MCF 10A (cell line): ENCODE data around the genes TRMT10A and C4orf54.

DNA sequence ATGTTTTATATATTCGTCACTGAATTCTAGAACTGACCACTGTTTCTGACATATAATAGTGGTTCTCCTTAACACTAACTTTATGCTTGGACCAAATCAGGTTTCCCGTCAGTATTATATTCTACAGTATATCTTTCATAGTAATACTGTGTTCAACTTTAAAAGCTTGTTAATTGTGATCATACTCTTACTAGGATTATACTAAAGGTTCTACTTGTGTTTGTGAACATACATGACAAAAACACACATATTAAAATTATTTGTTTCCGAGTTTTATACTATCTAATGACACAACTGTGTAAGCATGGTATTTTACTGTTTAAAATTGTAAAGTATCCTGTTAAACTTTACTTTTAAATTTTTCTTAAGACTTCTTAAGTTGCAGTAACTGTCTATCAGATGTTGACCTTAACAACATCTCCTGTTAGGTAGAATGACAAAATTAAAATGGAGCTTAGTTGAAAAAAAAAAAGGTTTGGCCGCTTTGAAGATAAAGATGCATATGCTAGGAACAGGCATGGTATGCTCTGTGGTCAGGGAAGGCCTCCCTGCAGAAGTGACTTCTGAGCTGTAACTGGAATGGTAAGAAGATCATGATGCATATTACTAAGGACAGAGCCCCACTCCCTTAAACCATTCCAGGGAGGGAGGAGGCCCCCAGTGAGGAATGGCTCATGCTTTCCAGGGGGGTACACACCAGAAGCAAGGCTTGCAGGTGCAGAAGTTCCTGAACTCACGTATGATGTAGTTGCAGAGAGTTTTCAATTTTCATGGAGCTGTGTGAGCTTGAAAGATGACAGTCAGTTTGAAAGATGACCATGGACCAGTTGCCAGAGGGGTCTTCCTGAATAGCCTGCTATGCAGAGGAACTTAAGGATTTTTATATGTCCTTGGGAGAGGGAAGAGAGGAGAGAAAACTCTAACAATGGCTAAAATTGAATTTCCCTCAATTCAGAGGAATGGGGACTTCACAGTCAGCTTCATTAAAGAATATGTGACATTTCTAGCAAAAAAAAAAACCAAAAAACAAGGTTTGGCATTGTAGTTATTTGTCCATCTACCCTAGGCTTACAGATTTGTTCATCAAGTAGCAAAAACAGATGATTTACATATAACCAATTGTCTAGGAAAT, 43.7 kb downstream of the PDLIM5 start:
- PRO-cap, result no peak
- RRBS, result no CpG with 5 or more reads among the region's 5 CpGs

DNA sequence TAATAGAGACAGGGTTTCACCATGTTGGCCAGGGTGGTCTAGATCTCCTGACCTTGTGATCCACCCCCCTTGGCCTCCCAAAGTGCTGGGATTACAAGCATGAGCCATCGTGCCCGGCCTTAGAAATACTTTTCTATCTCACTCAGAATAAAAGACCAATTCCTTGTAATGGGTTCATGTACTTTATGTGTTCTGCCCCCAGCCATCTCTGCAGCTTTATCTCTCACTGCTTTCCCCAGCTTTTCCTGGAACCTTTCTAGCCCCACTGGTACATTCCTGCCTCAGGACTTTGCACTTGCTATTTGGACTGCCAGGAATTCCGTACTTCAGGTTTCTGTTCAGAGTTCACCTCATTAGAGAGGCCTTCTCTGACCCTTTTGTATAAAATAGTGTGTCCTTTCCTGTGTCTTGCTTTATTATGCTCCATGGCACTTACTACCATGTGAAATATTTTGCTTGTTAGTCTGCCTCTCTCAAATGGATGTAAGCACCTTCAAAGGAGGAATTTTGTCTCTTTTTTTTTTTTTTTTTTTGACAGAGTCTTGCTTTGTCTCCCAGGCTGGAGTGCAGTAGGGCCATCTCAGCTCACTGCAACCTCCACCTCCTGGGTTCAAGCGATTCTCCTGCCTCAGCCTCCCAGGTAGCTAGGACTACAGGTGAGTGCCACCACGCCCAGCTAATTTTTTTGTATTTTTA, 112.5 kb downstream of the PDLIM5 start:
- PRO-cap, result no peak
- RRBS, result no CpG with 5 or more reads among the region's 5 CpGs

- PRO-cap, result no peak
- RRBS, result no CpG with 5 or more reads among the region's 3 CpGs
These were observed 33.8 kb upstream of the BMPR1B start for GRCh38 chr4:94723976-94724427.

GRCh38 chr4:94841215-94841892, 83.6 kb downstream of the BMPR1B start:
- PRO-cap, result no peak
- RRBS, result no CpG with 5 or more reads among the region's 29 CpGs

DNA sequence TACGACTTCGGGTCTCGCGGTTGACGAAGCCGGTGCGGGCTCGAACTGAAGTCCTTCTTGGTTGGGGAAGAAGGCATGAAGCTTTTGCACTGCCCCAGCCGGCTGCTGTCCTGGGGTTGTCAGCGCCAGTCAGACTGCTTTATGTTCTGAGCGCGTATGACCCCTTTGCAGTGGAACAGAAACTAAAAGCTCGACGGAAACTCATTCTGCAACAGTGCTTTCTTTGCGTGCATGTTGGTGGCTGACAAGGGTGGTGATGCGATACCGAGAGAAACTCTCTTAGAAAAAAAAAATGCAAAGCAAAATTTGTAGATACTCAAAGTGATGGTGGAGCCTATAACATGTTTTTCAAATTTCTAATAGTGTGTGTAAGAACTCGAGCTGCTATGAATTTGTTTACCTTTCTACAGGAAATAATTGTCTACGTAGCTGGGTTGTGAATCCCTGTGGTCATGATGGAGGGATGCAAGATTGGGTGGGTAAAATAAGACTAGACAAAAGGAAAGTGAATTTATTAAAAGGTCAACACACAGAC, 1.1 kb upstream of the UNC5C start:
- PRO-cap, result no peak
- RRBS, result 4% methylated on average over 9 of the region's 19 CpGs

DNA sequence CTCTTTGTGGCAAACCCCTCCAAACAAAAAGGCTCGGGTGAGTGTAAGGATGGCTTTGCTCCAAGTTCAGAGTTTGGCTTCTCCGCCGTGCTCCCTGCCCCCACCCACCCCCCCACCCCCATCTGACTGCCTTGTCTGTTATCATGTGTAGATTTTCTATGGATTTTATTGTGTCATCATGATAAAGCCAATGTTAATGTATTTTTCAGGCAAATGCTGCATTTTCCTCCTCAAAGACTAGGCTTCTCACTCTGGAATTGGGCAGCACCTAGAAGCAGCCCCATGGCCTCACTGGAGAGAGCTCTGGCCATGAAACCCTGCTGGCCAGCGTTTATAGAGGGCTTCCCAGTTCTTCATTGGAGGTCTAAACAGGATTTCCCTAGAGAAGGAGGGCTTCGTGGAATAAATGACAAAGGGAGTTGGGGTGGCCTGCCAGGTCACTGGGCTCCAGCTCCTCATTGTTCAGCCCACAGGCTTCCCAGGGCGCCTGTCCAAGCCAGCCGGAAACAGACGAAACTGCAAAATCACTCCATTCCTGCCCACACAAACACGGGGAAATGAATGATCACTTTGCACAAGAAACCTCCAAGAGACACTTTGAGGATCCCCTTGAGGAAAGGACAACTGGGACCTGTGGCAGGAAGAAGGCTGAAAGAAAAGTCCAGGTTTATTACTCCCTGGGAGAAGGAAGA, 189.8 kb downstream of the TSPAN5 start:
- PRO-cap, result no peak
- RRBS, result no CpG with 5 or more reads among the region's 9 CpGs

DNA sequence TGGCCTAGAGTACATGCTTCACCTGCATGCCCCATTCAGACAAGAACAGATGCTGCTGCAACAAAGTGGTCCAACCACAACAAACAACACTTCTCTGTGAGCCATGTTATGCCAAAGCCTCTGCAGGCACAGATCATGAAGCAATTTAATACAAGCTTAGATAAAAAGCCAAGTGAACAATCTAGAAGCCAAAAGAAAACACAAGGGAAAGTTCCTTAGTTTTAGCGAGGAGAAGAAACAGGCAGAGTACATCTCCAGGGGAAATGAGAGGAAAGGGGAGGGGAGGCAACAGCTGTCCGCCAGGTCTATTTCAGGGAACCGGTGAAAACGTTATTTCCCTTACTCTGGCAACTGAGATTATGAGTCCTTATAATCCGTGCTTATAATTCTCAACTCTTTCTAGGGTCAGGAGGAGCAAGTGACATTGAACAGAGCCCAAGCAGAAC, 92.6 kb downstream of the TSPAN5 start:
- PRO-cap, result no peak
- RRBS, result no CpG with 5 or more reads among the region's 5 CpGs

GRCh38 chr4:98663141-98664201, 5.1 kb upstream of the TSPAN5 start:
- PRO-cap, result no peak
- RRBS, result no CpG with 5 or more reads among the region's 10 CpGs

GRCh38 chr4:98874490-98875130, 54.3 kb downstream of the EIF4E start:
- PRO-cap, result unidirectional peak, minus-strand start at chr4:98874582
- RRBS, result no CpG with 5 or more reads among the region's 14 CpGs

DNA sequence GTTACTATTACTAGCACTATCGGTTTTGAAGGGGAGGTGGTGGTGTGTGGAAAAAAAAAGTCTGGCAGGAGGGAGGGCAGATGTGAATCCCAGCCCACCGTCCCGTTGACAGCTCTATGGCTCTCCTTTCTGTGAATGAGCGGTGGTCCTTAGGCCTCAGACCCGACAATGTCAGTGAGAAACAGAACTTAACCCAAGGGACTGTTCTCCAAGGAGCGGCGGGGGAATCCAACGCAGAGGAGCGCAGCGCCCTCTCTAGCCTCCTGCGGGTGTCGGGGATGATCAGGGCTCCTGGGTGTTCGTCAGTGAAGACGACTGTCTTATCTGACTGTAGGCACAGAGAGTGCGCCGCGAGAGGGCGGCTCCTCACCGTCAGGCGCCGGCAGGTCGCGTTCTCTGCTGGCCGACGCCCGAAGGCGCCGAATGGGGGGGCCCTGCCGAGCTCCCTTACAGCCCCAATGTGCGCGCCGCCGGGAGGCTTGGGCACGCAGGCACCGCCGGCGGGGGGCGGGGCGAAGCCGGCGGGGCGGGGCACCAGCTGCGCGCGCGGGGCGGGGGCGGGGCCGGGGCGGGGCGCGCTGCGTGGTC, 418 bp upstream of the METAP1 start:
- PRO-cap, result bidirectional peak, plus-strand start at position 331 of the sequence, minus-strand start at position 230 of the sequence; bidirectional peak, plus-strand start outside the sequence, minus-strand start at position 425 of the sequence
- RRBS, result under 1% methylated on average over 11 of the region's 53 CpGs

GRCh38 chr4:99142518-99142903, 1.6 kb downstream of the ADH4 start:
- PRO-cap, result no peak
- RRBS, result no CpG with 5 or more reads among the region's 2 CpGs

DNA sequence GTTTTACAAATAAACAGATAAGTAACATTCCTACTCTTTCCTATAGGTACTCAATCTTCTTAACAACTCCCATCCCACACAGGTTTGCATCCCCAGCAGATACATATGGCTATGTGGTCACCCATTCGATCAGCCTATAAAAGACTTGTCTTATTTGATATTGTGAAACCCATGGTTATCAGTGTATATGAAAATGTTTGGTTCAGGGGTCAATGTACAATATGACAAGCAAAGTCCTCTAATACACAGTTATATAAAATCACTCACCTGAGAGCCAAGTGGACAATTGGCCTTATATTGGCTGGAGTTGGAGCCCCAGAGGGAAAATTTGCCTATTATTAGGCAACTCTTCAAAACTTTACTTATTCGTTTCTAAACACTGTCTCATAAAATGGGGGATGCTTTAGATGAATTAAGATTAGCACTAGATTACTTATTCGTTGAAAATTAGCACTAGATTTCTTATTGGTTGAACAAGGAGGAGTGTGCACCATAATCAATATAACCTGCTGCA, 10.6 kb upstream of the ADH4 start:
- PRO-cap, result no peak
- RRBS, result no CpG with 5 or more reads among the region's 3 CpGs

GRCh38 chr4:99563279-99564344, at the start of gene TRMT10A:
Gene TRMT10A, minus strand, starts transcription at chr4:99564039.
- PRO-cap, result bidirectional peak, plus-strand start at chr4:99563764, minus-strand start at chr4:99563610; bidirectional peak, plus-strand start at chr4:99564140, minus-strand start at chr4:99564019
- RRBS, result no CpG with 5 or more reads among the region's 51 CpGs

DNA sequence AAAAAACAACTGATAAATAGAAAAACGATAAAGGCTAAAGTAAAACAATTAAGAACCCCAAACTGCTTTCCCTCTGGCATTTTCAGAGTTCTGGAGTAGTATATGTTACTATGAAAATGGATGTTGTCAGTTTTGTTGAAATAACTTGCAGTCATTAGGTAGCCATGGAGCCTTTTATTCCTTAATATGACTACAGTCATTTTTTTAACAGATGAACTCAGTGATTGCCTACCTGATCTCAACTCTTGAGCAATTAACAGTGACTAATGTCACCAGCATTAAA, at the start of gene C4orf54:
TSS of gene C4orf54 (minus strand) at position 149 of the 283 bp plus-strand sequence.
- PRO-cap, result no peak
- RRBS, result no CpG with 5 or more reads among the region's 1 CpG

DNA sequence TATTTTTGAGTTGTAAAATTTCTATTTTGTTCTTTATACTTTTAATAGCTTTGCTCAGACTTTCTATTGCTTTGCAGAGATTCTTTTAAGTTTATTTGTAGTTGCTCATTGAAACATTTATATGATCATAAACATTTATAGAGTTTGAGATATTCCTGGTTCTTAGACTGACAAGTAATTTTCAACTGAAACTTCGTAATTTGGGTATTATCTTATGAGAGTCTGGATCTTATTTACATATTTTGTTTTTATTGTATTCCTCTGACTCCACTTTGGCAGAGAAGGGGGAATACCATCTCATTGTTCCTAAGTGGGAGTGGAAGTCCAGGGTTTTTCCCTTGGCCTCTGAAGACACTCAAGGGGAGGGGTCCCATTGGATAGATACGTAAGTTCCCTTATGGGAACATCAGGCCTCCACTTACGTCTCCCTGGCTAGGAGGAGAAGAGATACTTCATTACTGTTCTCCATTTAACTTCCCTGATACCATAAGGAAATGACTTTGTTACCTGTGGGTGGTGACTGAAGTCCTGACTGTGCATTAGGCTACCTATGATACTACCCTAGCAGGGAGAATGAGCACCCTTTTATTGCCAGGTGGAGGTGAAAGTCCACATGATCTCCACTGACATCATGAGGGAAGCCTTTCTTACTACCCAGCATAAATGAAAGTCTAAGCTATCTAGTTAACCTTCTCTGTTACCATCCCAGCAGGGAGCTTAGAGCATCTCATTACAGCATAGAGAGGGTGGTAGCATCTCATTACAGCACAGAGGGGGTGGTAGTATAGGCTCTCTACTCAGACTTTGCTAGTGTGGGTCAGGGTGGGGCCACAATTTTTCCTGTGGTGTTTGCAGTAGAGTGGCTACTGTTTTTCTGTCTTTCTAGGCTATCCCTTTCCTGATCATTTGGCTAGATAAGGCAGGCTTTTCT, 24.3 kb upstream of the LAMTOR3 start:
- PRO-cap, result no peak
- RRBS, result no CpG with 5 or more reads among the region's 3 CpGs

GRCh38 chr4:99949431-99950172, 473 bp downstream of the H2AZ1 start:
- PRO-cap, result no peak
- RRBS, result under 1% methylated on average over 20 of the region's 95 CpGs

DNA sequence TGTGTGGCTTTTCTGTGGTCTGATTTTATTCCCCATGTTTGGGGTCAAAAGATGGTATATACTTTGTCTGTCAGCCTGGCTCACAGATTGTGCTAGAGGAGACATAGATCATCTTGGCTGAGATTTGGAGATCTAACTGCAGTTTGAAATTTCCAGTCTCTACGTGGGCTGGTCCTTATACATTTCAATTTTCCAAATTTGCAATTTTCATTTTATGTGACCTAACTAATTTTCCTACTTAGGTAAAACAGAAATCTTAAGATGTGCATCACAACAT, 152.5 kb upstream of the DDIT4L start:
- PRO-cap, result no peak
- RRBS, result no CpG with 5 or more reads among the region's 1 CpG

GRCh38 chr4:100516128-100516634, 1.6 kb downstream of the EMCN start:
- PRO-cap, result no peak
- RRBS, result no CpG with 5 or more reads among the region's 8 CpGs

DNA sequence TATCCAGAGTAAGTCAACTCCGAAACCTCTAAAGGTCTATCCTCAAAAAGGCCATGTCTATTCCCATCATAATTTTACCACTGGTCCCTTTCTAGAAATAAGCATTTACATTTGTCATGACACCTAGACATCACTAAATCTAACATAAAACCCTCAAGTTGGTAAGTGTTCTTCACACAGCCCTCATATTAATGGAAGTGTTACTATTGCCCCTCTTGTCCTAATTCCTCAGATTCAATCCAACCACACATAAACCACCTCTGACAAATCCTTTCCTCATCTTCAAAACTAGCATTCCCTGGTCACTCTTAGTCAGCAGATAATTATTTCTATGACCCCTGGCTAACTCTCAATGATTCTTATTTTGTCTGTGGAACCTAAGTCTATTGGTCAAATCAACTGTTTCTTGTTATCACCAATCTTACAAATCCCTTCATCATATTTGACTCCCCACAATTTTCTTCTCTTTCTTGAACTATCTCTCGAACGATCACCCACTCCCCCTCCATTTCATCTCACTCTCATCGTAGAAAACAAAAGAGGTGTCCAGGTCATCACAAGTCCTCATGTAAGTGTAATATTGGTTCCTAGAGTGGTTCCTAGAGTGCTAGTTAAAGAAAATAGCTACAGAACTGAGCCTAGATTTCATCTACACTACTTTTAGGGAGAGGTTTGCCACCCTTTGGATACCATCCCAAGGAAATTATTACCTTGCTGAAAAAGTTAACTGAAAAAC, 168.5 kb downstream of the PPP3CA start:
- PRO-cap, result no peak
- RRBS, result no CpG with 5 or more reads among the region's 4 CpGs

DNA sequence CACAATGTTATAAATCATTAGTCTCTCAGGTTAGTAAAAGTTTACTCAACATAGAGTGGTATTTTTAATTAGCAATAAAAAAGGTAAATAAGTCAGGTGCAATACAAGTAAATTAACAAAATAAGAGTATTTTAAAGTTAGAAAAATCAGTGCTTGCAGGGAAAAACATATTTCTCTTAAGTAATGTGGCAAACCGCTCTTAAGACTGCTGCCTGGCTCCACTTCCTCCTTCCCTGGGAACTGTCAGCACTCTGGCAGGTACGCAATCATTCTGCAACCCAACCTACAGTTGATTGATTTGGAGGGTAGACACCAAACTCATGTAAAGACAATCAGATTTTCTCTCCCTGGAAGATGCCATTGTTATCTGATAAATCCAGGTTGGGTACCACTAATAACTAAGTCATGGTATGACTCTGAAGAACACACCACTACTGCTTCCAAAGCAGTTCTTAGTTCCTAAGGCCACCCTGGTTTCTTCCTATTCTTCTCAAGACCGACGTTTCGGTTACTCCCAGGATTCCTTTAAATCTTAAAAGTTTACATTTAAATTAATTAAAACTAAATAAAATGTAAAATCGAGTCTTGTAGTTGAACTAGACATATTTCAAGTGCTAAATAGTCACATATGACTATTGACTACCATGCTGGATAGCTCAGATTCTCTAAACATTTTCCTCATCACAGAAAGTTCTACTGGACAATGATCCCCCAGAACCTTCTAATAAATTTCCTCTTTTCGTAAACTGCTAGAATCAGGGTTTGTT, 63.7 kb downstream of the PPP3CA start:
- PRO-cap, result no peak
- RRBS, result no CpG with 5 or more reads among the region's 7 CpGs